Measurements from ENCODE around the genes MRPL32, STK17A and MRPS24.

GRCh38 chr7:40015578-40016057 is 65.6 kb downstream of the CDK13 start:
- PRO-cap = no peak

GRCh38 chr7:40122636-40123037 is 11.8 kb downstream of the MPLKIP start:
- PRO-cap = no peak

DNA sequence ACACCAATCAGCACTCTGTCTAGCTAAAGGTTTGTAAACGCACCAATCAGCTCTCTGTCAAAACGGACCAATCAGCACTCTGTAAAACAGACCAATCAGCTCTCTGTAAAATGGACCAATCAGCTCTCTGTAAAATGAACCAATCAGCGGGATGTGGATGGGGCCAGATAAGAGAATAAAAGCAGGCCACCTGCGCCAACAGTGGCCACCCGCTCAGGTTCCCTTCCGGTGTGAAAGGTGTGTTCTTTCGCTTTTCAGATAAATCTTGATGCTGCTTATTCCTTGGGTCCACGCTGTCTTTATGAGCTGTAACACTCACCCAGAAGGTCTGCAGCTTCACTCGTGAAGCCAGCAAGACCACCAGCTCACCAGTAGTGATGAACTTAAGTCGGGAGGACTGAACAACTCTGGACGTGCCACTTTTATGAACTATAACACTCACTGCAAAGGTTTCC is 763.0 kb downstream of the SUGCT start:
- PRO-cap = no peak

- PRO-cap = unidirectional peak, minus-strand start at chr7:41149821
These were observed 553.4 kb downstream of the INHBA start for GRCh38 chr7:41149385-41149937.

DNA sequence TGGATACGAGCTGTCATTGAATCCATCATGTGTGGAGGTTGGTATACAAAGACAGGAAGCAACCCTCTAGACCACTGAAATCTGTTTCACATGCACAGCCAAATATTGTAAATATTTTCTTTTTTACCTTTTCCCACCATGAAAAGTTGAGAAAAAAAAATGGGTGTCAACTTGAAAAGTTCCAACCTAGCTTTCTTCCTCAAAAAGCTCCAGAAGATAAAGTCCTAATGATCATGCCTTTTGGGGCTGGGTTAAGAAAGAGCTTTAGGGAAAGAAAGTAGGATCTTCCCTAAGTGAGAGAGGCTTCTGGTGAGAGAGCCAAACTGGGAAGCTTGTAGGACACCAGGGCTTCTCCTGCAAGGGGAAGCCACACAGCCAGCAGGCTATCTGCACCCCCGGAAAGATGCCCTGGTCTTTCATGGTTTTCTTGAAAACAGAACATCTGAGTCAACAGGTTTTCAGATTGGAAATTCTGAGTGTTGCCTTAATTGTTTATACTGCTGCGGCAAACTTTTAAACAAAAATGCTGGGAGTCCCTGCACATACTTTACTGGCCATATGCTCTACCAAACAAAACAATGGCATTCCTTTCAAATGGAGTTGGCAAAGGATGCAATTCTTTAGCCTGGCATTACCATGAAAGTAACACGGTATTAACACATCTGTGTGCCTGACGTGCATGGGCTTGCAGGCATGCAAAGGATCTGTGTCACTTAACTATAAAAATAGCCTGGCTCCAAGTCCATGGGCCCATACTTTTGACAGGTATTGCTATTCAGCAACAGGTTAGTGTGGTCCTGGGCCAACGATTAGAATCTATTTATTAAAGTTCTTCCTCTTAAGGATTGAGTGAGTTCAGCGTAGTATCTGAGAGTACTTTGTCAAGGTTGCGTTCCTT is 4.3 kb downstream of the INHBA start:
- PRO-cap = no peak

- PRO-cap = no peak
These were observed 239.8 kb upstream of the INHBA start for GRCh38 chr7:41942804-41943023.

- PRO-cap = no peak
These were observed 240.2 kb upstream of the INHBA start for GRCh38 chr7:41943024-41943516.

DNA sequence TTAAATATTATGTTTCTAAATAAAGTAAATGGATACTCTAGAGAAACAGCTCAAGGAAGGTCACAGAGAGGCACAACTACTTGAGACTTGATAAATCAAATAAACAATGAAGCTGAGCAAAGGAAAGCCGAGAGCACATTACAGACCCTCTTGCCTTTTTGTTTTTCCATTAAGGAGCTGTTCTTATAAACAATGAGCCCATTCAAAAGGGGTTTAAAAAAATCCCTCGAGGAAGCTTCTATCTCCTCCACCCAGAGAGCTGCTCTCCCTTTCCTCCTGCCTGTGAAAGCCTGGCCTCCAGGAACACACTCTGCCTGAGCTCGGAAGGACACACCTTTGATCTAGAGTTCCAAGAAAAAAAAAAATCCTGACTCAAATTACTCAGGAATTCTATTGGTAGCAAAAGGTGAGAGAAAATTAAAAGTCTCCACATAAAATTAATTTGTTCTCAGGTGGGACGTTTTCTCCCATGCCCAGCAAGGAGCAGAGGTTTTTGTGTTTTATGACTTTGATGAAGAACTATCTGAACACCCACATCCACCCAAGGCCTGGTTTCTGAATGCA is 43.8 kb downstream of the GLI3 start:
- PRO-cap = no peak

- PRO-cap = no peak
These were observed 5.0 kb downstream of the GLI3 start for GRCh38 chr7:42231704-42232746.

- PRO-cap = no peak
These were observed 117.3 kb downstream of the C7orf25 start for GRCh38 chr7:42794489-42794991.

DNA sequence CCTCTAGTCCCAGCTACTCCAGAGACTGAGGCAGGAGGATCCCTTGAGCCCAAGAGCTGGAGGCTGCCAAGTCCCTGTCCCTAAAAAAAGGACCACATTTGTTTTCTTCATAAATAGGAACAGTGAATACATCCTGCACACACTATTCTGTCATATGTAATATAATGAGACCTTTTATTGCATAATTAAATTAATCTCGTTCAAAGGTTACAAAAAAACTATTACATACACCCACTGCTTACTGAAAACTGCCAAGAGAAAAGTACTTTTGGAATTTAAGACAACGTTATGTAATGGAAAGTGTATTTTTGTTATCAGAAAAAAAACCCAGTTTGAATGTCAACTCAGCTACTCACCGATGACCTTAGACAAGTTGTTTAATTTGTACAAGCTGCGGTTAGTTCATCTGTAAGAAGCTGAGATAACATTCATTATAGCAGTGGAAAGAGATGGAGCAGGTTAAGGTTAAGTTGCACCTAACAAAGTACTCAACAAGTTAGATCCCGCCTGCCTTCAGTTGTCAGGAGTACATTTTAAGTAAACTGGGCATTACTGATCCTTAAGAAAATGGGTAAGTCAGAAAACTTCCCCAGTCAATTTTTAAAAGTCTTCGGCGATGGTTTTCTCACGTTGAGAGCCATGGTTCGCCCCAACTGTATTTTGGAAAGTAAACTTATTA is 1.1 kb downstream of the PSMA2 start:
- PRO-cap = no peak

DNA sequence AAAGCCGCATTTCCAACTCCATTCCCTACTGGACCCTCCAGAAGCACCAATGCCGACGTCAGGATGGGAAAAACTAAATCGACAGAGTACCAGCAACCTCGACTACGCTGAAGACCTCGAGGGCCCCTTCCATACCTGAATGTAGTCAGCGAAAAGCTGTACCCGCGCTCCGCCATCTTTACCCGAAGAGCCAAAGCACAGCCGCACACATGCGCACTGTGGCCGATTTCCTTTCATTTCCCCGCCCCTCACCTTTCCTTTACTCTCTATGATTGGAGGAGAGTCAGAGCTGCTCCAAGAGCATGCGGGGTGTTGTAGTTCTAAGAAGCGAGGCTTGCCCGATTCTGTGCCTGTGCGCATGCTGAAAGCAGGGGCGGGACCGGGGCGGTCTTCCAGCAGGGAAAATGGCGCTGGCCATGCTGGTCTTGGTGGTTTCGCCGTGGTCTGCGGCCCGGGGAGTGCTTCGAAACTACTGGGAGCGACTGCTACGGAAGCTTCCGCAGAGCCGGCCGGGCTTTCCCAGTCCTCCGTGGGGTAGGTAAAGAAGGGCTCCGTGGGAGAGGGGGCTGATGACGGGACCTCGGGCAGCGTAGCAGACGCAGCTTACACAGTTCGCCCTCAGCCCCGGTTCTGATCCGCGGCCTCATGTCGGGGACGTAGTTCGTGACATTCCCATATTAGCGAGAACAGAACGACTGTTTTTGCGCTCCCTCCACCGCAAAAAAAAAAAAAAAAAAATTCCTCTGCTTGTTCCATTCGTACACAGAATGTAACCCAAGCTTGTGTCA is at the start of gene MRPL32:
Gene MRPL32, plus strand, starts transcription at position 394 of the 788 bp plus-strand sequence.
- PRO-cap = bidirectional peak, plus-strand start at position 402 of the sequence, minus-strand start at position 192 of the sequence; unidirectional peak, minus-strand start at position 632 of the sequence

- PRO-cap = no peak
These were observed 1.1 kb downstream of the MRPL32 start for GRCh38 chr7:42933211-42933697.

- PRO-cap = unidirectional peak, plus-strand start at chr7:43302677
These were observed 189.9 kb downstream of the HECW1 start for GRCh38 chr7:43302078-43302960.

GRCh38 chr7:43541229-43541448 is 41.8 kb upstream of the STK17A start:
- PRO-cap = no peak

GRCh38 chr7:43582332-43582687 is 598 bp upstream of the STK17A start:
- PRO-cap = no peak

DNA sequence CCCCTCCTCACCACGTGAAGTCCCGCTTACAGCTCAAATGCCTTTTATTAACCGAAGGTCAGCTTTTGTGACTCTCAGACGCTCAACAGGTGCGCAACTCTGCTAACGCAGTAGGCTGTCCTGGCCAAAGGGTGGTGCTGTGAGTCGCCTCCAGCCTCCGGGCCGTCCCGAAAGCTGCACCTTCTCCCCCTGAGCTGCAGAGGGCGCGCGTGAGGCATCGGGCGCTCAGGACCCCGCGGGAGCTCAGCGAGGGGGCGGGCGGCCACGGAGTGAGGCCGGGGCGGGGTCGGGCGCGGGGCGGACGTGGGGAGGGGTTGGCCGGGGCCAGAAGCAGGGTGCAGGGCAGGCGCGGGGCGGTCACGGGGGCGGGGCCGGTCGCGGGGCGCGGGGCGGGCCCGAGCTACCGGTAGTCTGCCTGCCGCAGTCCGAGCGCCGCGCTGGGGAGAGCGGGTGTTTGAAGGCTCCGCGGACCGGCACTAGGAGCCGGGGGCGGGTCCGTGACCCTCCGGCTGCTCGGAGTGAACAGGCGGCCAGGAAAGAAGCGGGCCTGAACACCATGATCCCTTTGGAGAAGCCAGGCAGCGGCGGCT is at the start of gene STK17A:
Gene STK17A, plus strand, starts transcription at position 421 of the 590 bp plus-strand sequence.
- PRO-cap = unidirectional peak, plus-strand start at position 428 of the sequence; unidirectional peak, plus-strand start at position 510 of the sequence

DNA sequence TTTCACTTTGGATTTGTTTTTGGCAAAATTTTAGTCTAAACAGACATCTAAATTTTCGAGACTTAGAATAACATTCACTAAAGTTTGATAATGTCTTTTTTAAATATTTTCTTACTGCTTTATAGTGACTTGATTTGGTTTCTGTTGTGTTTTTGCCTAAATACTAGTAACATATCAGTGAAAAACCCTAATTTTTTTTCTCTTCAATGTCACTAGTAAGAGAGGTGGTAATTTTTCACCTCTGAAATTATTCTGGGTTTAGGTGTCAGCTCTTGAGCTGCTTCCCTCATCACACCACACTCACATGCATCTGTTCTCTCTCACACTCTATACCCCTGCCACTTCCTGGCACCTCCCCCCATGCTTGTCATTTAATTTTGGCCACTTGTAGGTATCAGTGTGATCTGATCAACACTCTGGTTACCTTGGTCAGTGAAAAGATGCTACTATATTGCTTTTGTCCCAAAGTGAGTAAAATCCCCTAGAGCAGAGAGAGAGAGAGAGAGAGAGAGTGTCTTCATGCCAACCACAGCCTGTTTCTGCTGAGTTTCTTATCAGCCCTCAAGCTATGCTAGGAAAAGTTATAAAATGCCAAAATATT is 42.5 kb downstream of the STK17A start:
- PRO-cap = no peak

GRCh38 chr7:43868613-43869828 is at the start of gene MRPS24:
MRPS24 (minus strand) TSS chr7:43869517.
- PRO-cap = bidirectional peak, plus-strand start at chr7:43869671, minus-strand start at chr7:43869505

DNA sequence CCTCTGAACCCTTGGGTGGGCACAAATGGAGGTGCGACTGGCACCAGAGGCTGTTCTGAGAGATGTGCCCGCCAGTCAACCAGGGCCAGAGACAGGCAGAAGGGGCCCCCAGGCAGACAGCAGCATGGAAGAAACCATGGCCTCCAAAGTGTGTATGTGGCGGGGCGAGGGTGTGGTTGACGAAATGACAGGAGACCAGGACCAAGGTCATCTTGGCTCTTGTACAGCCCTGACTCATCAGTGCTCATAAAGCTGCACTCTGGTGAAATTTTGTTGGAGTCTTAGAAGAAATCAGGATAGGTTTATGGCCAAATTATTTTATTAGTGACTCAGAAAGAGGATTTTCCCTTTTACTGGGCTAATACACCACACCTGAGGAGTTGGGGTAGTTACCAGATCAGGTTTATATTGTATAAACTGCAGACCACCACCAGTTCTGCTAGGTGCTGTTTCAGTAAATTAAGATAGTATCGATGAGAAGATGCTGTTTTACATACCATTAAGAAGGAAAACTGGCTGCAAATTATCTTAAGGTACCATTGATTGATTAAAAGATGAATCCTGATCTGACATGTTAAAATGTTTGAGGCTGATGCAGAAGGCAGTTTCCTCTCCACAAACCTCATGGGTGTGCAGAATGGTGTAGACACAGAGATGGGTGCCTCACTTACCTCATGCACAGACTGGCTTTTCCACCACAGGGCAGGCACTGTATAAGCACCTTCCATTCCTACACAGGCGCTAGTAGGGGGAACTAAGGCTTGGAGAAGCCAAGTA is 4.2 kb upstream of the MRPS24 start:
- PRO-cap = no peak